BE2C (cell line): ENCODE measurements around the gene CATSPER3.

GRCh38 chr5:134913751-134914666 lies 9.1 kb downstream of the PCBD2 start:
- RRBS = no CpG with 5 or more reads among the region's 6 CpGs

DNA sequence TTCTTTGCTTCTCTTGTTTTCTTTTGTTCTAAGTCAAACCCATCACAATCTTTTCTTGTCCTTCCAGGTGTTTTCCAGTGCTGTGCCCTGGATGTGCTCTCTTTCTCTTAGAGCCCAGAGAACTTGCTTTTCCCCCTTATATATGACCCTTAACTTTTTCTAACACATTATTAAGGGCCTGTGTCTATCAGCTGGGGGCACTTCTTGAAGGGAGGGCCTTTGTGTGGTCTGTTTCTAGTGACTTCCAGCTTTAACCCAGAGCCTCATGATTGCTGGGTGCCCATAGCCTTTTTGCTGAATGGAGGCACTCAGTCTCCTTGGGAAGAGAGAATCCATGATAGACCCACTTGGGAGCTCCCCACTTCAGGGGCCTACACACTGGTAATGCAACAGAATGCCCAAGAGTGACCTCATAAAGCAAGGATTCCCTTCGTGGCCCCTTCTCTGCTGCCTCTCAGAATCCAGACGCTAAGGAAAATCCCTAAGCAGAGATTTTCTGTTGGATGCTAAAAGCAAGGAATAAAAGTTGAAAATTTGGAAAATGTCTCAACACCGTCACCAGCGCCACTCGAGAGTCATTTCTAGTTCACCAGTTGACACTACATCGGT lies at the start of gene CATSPER3:
Gene CATSPER3, plus strand, starts transcription at position 457 of the 609 bp plus-strand sequence.
- RRBS = no CpG with 5 or more reads among the region's 6 CpGs

GRCh38 chr5:135053288-135053733 lies 19.3 kb upstream of the PITX1 start:
- RRBS = no CpG with 5 or more reads among the region's 4 CpGs

DNA sequence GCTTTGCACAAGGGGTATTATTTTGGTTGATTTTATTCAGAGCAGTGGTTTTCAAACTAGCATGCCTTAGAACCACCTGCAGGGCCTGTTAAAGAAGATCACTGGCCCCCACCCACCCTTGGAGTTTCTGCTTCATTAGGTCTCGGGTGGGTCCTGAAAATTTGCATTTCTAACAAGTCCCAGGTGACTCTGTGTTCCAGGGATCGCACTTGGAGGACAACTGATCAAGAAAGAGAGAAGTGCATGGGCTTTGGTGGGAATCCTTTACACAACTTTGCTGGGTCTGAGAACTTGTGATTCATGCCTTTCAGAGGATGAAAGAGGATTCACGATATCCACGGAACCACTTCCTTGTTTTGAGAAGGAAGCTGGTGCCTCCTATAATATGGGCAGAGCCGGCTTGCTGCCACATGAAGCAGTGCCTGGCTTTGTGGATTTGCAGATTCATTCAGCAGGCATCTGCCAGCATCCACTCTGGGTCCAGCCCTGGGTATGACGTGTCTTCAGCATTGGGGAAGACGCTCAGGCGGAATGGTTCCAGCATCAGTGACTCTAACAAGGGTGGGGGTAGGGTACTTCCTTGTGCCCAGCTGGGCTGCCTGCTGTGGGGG lies 106.6 kb upstream of the PITX1 start:
- RRBS = no CpG with 5 or more reads among the region's 8 CpGs

DNA sequence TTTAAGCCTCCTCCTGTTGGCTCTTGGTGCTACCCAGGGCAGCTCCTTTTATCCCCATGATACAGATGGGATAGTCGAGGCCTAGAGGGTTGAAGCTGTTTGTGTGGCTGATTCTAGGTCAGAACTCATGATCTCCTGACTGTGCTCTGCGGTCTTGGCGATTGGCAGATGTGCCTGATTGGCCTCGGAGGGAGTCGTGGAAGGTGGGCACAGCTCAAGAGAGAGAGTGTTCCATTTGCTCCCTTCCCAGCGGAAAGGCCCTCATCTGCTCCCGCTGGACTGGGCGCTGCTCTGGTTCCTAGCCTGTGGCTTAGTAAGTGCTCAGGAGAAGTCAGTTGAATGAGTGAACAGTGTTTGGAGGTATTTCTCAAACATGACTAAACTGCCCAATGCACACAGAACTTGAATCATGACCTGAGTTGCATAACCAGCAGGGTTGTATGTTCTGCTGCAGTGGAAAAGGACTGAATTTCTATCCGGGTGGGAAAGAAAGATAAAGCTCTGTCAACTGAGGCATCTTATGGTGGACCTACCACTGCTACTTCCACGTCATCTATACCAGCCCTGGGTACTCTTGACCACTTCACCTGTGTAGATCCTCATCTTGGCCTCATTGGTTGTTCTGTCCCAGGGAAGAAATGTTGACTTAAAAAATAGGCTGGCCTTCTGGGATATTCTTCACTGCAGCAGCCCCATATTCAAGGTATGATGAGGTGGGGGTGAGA lies 120.2 kb upstream of the PITX1 start:
- RRBS = no CpG with 5 or more reads among the region's 10 CpGs

DNA sequence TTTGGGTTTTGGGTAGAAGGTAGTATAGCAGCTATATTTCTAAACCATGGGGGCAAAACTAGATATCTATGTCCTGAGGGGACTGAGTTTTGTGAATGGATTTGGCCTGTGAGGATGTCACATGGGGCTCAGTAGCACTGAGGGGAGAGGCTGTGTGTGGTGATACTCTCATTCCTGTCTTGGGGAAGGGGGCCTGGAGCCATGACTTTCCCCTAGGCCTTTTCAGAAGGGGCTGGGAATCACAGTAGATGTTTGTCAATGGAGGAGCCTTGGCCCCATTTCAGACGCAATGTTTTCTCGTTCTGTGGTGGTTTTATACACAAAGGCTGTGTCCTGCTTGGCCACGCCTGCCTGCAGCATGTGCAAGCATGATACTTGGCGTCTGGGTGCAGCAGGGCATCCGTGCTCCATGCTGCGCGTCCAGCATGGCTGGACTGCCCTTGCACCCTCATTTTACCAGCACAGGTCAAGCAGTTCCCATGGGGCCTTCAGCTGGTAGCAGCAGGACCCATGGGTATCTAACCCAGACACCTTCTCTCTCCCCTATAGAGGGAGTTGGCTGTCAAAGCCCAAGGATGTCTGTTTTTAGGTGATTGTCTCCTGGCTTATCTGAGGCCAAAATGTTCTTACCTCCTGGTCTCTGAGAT lies 158.2 kb upstream of the PITX1 start:
- RRBS = no CpG with 5 or more reads among the region's 7 CpGs

DNA sequence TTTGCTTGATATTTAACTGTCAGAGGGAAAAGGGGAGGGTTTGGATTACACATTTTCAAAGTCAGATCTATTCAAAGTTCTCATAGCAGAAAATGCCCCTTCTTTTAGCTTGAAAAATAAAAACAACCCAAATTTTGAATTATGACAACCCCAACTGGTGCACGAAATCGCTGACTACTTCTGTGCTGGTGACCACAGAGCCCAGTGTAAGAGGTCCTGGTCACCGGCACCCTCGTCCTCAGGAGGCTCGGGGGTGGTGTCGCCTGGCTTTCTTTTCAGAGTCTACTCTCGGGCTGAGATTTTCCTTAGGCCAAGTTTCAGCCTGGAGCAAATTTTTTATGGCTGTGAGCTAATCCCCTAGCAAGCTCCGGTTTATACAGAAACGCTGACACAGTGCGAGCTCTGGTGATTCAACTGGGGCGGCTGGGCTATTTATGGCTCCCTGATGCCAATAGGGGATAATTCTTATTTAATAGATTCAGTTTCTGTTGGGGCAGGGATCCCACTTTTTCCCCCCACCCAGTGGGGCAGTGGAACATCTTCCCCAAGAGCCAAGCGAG lies 129.3 kb downstream of the MACROH2A1 start:
- RRBS = no CpG with 5 or more reads among the region's 12 CpGs

DNA sequence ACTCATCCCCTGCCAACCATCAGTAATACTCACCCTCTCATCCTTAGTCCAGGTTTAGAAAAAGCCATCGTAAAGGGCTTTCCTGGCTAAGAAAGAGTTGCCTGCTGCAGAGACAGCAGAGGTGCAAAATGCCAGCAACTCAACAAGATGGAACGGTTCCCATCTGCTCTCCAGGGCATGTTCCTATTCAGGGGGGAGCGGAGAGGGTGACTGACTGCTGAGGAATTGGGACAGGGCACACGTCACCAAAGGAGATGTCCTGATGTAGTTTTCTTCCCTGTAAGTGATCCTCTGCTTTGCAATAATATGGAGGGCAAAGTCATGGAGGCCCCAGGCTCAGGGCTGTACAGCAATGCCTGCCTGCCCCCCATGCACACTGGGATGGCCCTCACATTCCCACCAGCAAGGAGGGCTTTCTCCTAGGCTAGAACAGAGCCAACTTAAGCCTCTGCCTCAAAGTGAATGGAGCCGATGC lies 24.9 kb downstream of the MACROH2A1 start:
- RRBS = no CpG with 5 or more reads among the region's 5 CpGs

DNA sequence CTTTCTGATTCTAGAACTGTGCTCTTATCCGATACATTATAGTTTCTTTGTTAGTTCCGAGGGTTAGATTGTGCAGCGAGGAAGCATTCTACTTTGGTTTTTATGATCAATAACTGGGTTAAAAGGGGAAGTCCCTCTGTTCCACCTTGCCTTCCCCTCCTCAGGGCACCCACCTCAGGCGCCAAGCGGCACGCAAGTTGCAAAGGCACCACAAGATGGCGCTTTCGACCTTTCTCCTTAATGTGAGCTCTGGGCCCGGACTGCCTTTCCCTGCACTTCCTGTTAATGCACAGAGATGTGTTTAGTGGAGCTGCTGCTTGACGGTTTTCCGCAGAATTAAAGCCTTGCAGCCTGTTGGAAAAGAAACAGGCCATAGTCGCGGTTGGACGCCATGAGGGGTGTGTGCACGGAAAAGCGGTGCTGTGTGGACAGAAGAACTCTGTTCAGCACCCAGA lies 18.0 kb downstream of the CXCL14 start:
- RRBS = no CpG with 5 or more reads among the region's 16 CpGs

GRCh38 chr5:135602937-135603397 lies 24.2 kb upstream of the CXCL14 start:
- RRBS = no CpG with 5 or more reads among the region's 4 CpGs

DNA sequence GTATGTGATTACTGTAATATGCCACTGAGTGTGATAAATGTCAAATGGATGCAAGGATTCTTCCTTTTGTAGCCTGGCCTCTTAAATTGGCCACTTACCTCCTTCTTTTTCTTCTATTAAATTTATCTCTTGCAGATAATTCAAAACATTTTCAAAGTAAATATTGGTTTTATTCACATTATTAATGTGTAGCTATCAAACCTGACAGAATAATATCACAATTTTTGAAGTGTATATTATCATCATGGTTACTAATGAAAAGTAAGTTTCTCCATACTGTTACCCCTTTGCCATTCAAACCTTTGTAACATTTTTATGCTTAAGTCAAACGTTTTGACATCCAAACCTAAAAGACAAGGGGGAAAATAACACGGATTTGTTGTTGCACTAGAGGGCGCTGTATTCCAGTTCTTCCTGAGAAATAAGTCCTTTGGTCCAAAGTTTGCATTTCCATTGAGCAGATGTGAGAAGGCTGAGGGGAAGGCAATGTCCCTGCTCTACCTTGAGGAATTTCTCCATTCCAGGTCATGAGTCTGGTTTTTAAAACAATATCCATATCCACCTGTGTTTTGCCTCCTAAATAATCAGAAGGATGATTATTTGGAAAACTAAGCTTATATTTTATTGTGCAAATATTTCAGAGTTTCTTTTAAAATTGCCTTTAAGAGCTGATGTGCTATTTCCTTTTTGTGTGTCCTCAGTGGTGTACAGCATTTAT lies 9.9 kb downstream of the LECT2 start:
- RRBS = no CpG with 5 or more reads among the region's 3 CpGs

DNA sequence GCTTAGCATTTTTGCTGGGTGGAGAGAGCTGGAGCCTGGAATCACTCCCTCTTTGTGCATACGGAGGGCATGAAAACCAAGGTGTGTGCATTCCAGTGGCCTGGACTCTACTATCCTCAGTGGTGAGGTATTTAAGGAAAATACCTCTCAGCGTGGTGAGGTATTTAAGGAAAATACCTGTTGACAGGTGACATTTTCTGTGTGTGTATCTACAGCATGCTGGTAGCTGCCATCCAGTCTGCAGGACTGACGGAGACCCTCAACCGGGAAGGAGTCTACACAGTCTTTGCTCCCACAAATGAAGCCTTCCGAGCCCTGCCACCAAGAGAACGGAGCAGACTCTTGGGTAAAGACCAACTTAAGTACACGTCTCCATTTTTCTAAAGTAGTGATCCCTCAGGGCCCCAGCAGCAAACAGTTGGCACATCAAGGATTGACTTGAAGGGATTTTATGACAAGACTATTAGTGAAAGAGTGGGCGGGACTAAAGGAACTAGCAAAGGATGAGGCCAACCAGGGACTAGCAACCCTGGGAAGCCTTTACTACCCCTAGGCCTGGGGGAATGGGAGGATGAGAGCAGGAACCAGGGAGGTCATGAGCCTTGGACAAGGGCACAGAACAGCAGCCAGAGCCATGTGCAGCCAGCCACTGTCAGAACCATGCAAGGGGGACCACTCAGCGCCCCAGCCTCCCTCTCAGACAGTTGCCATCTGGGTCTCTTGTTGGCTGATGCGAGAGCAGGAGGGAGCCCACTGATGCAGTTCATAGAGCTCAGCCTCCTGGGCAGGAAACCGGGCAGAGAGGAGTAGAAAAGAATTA lies 27.9 kb downstream of the TGFBI start:
- RRBS = no CpG with 5 or more reads among the region's 11 CpGs

DNA sequence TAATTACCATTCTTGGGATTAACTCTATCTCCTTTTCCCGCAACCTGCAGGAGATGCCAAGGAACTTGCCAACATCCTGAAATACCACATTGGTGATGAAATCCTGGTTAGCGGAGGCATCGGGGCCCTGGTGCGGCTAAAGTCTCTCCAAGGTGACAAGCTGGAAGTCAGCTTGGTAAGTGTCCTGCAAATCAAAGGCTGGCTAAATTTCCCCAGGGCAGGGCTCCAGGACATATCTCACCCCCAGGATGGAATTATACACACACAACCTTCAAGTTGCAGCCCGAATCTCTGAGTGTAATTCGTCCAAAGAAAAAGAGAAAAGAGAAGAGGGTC lies 30.2 kb downstream of the TGFBI start:
- RRBS = no CpG with 5 or more reads among the region's 6 CpGs

DNA sequence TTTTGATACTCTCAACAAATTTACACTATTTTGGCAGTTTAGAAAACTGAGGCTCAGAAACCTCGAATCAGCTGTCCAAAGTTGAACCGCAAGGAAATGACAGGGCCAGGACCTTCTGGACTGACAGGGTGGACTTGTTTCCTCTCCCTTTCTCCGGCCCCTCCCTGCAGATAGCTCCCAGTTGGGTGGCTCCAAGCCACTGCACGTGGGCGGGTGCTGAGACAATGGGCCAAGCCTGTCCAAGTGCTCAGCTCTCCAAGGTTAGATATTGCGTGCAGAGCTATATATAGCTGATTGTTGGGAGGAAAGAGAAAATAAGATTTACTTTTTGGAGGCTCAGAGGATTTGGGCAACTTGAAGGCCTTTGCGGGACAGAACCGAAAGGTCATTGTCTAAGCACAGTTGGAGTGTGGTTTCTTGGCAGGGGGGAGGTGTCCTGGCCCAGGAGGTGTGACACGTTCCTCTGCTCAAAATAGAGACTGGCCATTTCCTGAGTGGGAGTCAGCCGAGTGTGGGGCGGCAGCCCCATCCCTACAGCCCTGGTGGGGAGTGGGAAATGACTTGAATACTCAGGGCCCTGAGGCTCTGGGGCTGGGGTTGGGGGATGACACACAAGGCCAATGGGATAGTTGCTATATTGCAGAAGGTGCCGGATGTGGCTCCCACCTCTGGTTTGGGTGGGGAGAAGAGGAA lies 44.6 kb upstream of the SMAD5 start:
- RRBS = no CpG with 5 or more reads among the region's 12 CpGs

GRCh38 chr5:136132976-136134154 lies 720 bp downstream of the SMAD5 start:
- RRBS = under 1% methylated on average over 26 of the region's 68 CpGs

- RRBS = no CpG with 5 or more reads among the region's 15 CpGs
Observed at GRCh38 chr5:137050437-137050842, 448.7 kb downstream of the SPOCK1 start.

GRCh38 chr5:137073187-137073748 lies 425.9 kb downstream of the SPOCK1 start:
- RRBS = no CpG with 5 or more reads among the region's 3 CpGs

DNA sequence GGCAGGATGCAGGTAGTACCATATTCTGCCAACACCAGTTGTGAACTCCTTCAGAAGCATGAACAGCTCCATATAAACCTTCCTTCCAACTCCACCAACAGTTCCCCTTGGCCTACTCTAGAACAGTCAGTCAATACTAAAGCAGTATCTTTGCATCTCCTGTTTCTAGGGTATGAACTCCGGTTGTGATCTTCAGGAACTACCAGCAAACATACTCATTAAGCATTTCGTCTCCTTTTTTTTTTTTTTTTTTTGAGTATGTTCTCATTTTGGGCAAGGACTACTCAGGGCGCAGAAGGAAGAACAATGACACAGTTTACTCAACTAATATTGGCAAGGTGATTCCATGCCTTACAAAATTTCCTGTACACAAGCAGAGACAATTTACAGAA lies 197.7 kb downstream of the SPOCK1 start:
- RRBS = no CpG with 5 or more reads among the region's 3 CpGs

GRCh38 chr5:137566741-137567011 lies 67.5 kb upstream of the SPOCK1 start:
- RRBS = no CpG with 5 or more reads among the region's 4 CpGs